ENCODE measurements around a stretch of chr12.

- PRO-cap, 2 experiments = no peak in any of the 2 experiments
Observed at GRCh38 chr12:92864802-92865074, 64.4 kb downstream of the EEA1 start.

- PRO-cap, 2 experiments = no peak in any of the 2 experiments
Observed at GRCh38 chr12:93060630-93061575, 131.8 kb upstream of the EEA1 start.

DNA sequence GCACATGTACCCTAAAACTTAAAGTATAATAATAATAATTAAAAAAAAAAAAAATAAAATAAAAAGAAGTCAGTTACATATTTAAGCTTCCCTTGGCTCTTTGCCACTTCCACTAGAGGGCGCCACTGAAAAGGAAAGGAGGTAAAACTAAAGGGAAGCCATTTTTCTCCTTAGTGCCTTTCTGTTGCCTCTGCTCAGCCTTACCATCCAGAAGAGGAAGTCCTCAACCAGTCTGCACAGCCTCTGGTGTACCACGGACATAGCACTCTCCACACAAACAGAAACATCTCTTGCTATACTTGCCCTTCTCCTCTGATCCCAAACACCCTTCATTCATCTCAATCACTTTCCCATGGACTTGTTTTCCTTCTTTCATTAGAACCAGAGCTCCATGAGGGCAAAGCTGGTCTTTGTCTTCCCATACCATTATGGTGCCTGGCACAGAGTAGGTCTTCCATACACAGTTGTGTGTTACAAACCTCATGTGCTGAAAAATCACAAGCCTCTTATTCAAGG, 169.0 kb upstream of the EEA1 start:
- PRO-cap, 2 experiments = no peak in any of the 2 experiments

- PRO-cap, 2 experiments = no peak in any of the 2 experiments
Observed at GRCh38 chr12:93130295-93130801, 201.3 kb upstream of the EEA1 start.

- PRO-cap, 2 experiments = peak in 1 of 2 experiments; most common minus-strand start chr12:93381021 (in 1)
Observed at GRCh38 chr12:93380376-93381420, 3.0 kb downstream of the NUDT4 start.

DNA sequence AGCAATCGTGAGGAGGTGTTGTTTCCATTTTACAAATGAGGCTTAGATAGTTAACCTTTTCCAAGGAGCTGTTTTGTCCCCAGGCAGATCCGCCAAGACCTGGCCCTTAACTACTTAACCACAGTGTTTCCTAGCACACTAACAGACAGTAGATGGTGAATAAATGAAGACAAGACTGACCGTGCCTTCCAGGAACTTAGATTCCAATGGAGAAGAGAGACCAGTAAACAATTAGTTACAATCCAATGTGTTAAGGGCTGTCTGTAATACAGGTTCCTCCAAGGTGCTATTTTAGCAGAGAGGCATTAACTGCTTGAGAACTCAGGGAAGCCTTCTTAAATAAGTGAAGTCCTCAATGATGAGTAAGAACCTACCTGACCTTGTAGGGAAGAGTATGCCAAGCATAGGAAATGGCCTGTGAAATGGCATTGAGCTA, 1.1 kb upstream of the UBE2N start:
- PRO-cap, 2 experiments = no peak in any of the 2 experiments

- PRO-cap, 2 experiments = no peak in any of the 2 experiments
Observed at GRCh38 chr12:93448879-93449184, 7.1 kb upstream of the UBE2N start.

- PRO-cap, 2 experiments = peak in 2 of 2 experiments; most common plus-strand start chr12:93570981 (in 1); most common minus-strand start chr12:93570829 (in 2)
Observed at GRCh38 chr12:93570697-93571377, 1.6 kb upstream of the SOCS2 start.

DNA sequence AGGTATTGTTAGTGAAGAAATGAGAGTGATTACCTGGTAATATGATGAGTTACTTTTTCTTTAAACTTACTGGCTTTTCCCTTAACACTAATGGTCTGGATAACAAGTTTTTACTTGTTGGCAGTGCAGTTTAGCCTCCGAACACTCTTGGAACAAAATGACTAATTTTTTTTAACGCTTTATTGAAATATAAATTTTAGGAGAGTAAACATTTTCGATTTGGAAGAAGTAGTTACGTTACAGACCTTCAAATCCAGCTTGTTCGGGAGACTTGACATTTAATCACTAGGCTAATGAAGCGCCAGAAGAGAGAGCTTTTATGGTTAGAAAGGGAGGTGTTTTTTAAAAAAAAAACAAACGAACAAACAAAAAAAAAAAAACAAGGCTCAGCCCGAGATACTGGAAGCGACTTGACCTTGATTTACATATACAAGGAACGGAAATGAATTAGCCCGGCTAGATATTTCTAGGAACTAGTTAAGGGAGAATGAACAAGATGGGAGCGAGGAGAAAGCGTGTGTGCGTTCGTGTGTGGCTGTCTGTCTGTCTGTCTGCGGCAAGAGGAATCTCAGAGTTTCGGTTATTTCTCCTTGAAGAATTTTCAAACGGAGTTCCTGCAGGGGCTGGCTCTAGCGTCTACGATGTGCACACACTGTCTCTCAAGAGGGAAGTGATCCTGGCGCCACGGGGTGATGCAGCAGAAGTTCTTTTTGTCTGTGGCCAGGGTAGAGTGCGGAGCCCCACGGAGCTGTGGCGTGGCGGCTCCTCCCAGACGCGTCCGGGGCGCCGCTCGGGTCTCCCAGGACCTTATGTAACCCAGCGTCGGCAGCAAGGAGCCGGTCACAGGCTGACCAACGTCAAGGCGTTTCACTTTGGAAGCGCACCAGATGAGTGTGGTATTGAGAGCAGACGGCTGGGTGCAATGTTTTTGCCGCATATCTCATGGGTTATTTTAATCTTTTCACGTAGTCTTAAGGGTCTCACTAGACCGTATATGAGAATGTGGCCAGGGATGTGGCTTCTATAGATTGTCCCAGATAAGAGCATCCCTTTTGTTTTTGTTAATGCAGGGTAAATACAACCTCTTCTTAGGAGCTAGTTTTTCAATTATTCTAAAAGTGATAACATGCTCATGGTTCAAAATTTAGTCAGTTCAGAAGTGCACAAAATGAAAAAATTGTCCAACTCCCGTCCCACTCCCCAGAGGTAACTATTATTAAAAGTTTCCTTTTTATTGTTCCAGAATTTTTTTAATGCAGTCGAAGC, 18.9 kb downstream of the SOCS2 start:
- PRO-cap, 2 experiments = peak in 1 of 2 experiments; most common plus-strand start position 713 of the sequence (in 1); most common minus-strand start position 549 of the sequence (in 1)

- PRO-cap, 2 experiments = no peak in any of the 2 experiments
Observed at GRCh38 chr12:93691754-93692465, 14.7 kb downstream of the CRADD start.

GRCh38 chr12:93714407-93715015, 37.3 kb downstream of the CRADD start:
- PRO-cap, 2 experiments = no peak in any of the 2 experiments

- PRO-cap, 2 experiments = no peak in any of the 2 experiments
Observed at GRCh38 chr12:93761292-93762494, 84.5 kb downstream of the CRADD start.

DNA sequence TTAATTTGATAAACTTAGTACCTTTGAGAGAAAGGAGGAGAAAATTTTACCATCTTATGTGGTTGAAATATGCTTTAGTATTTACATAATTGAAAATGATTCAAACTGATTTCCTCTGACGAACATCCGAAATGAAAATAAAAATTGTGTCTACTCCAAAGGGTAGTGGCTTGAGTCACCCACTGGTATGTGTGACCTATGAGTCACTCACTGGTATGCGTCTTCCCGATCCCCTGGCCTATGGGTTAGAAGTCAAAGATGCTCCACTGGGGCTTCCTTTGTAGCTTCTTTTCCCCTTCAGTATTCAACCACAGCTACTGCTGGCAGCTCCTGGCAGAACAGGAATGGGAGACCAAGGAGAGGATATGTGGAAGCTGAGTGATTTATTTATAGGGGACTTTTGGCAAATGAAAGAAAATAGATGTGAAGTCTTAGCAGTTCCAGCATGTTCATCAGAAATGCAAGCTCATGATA, 108.1 kb downstream of the CRADD start:
- PRO-cap, 2 experiments = no peak in any of the 2 experiments

GRCh38 chr12:94174513-94175142, 26.3 kb downstream of the PLXNC1 start:
- PRO-cap, 2 experiments = no peak in any of the 2 experiments

DNA sequence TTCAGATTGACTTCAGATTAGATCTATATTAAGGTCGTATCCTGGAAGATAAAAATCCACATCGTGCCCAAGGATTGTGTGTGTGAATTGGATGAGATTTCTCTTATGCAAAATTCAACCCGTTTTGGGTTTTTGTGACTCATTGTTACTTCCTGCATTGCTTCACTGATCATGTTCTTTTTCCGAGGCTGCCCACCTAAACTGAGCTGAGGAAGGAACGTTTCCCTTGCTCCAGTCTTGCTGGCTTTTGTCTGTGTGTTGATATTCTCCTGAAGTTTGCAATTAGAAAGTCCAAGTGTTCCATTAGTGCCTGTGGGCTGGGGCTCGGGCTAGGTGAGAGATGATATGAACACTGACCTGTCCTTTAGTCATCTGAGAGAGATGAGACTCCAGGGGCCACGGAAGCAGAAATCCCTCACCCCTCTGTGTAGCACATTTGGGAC, 27.7 kb downstream of the PLXNC1 start:
- PRO-cap, 2 experiments = no peak in any of the 2 experiments

DNA sequence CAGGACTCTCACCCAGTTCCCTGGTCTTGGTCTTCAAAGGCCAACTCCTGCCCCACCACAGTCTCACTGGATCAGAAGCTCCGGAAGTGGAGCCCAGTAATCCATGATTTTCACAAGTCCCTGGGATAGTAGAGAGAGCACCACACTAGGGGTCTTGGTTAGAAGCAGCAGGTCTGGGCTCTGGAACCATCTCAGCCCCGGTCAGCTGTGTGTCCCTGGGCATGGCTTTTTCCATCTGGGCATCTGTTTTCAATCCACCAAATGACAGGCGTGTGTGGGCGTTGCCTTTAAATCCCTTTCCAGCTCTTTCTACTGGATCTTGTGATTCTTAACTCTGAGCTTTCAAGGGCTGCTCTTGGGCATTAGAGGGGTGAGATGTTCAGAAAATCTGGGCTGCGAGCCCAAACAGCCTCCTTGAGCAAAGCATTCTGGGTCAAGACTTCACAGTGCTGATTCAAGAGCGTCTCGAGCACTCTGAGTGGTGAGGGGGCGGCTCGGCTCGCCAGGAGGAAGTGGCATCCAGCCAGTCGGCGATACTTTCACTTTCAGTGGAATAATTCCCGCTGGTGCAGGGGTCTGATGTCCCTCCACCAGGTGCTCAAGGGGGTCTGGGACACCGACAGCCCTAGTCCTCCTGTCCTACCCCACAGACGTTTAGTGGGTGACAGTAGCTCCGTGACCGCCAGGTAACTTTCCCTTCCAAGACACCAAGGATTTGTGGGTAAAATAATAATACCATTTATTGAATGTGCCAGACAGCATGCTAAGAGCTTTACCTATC, 113.9 kb downstream of the PLXNC1 start:
- PRO-cap, 2 experiments = peak in 1 of 2 experiments; most common plus-strand start position 472 of the sequence (in 1); most common minus-strand start position 237 of the sequence (in 1)

DNA sequence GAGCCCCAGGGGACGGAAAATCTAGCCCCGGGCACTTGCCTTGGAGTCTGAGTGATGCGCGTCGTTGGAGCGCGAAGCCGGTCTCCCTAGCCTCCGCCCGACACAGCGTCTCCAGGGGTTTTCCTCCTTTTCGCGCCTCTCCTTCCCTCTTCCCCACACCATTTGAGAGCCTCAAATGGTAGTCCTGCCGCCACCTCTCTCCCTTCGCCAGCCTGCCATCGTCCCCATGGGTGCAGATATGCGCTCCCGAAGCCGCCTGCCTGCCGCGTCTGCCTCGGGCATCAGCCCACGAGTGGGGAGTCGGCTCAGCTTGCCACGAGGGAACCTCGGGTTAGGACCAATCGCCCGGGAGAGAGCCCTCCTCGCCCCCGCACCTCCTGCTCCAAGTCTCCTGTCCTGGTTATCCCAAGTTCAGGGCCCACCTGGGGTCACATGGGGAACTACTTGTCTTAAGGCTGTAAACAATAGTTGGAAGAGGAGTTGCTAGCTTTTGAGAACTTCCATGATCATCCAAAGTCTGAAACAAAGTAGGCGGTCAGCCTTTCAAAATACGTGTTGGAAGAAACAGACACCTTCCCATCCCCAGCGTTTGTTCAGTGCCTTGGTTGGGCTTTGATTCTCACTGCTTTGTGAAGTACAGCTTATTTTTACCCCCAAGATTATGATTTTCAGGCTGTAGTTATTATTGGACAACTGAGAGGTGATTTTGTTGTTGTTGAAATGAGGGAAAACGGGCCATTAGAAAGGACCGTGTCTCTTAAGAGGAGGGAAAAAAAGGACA, 684 bp upstream of the CEP83 start:
- PRO-cap, 2 experiments = peak in 1 of 2 experiments; most common minus-strand start position 271 of the sequence (in 1)

- PRO-cap, 2 experiments = no peak in any of the 2 experiments
Observed at GRCh38 chr12:94689985-94690777, 39.8 kb upstream of the TMCC3 start.

DNA sequence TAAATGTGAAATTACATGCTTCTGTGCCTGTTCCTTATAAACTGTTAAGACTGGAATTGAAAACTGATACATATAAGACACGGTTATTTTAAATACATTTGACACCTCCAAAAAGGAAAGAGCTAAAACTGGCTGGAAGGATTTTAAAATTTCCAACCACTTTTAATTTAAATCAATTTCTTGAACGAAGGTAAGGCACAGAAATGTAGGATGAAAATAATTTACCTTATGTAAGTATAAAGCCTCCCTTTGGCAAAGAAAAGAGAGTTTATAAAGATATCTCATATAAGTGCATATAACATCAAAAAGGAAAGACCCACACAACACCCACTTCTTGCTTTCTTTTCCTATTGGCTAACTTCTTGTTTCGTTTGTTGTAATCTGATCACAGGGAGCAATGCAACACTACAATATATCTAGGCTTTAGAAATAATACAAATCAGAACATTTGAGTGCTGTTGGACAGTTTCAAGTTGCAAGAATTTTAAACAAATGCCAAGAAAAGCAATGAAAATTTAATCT, 1.4 kb downstream of the FGD6 start:
- PRO-cap, 2 experiments = peak in 1 of 2 experiments; most common plus-strand start position 442 of the sequence (in 1)

DNA sequence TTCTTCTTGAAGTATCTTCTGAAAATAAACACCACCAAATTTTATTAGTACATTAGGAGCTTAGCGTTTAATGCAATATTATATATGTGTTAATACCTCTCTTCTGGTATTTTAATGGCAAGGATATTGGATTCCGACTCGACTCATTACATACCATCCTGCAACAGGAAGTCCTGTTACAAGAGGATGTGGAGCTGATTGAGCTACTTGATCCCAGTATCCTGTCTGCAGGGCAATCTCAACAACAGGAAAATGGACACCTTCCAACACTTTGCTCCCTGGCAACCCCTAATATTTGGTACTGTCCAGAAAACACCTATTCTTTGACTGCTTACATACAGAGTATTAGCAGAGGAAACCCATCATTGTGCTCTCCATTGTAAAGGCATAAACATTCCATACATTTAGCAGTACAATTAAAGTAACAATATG, 45.2 kb downstream of the VEZT start:
- PRO-cap, 2 experiments = no peak in any of the 2 experiments

Measured in cerebral cortex (tissue), 2 donors.